ENCODE measurements around the genes C17orf97 and GLOD4.

GRCh38 chr17:226801-227488, 45.5 kb upstream of the DOC2B start:
- CAGE, long polyA plus RNA: no peak
- RRBS: no CpG with 5 or more reads among the region's 19 CpGs

DNA sequence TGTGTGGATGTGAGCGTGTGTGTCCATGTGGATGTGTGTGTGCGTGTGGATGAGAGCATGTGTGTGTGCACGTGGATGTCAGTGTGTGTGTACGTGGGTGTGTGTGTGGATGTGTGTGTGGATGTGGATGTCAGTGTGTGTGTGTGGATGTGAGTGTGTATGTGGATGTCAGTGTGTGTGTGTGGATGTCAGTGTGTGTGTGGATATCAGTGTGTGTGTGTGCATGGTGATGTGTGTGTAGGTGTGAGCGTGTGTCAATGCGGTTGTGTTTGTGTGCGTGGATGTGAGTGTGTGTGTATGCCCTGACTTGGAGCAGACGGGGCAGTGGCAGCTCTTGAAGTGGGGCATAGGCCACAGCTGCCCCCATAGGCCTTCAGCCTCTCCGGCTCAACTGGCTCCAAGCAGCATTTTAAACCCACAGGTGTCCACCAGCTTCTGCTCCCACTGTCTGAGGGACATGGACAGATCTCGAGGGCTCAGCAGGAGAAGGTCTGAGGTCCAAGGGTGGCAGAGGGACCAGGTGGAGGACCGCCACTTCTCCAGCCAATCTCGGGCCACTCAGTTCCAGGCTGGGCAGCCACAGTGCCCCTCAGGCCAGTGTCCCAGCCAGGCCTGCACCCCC, 63.9 kb upstream of the DOC2B start:
- CAGE, long polyA plus RNA: no peak
- RRBS: no CpG with 5 or more reads among the region's 12 CpGs

DNA sequence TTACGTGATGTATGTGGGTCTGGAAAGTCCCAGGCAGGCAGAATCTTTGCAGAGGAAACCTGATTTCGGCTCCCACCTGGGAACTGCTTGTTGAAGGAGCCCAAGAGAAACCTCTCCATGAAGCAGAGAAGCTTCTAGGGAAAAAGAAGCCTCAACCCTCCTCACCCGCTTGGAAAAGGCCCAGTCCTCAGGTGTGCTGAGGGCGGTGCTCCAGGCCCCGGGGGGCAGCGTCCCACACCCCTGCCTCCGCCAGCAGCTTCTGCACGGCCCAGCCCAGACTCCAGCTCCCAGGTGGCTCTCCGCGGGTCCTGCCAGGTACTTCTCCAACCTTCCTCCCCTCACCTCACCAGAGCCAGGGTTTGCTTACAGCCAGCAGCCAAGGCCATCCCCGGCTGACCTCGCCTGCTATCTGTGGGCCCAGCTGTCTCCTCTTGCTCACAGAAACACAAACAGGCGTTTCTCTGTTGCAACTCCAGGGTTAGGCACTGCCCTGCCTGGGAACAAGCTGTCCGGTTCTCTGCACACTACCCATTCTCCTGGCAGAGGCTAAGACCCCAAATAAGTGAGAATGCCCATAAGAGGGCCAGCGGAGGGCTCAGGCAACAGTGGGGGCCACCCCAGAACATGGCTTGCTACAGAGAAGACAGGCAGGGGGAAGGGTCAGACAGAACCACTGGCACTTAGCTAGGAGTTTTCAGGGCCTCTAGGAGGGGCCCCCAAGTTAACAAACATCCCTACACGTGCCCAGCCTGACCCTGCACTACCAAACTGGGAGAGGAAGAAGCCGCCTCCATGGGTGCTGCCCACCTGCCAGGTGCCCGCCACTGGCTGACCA, 13.7 kb downstream of the RPH3AL start:
- CAGE, long polyA plus RNA: no peak
- RRBS: 50% methylated on average over 1 of the region's 18 CpGs

DNA sequence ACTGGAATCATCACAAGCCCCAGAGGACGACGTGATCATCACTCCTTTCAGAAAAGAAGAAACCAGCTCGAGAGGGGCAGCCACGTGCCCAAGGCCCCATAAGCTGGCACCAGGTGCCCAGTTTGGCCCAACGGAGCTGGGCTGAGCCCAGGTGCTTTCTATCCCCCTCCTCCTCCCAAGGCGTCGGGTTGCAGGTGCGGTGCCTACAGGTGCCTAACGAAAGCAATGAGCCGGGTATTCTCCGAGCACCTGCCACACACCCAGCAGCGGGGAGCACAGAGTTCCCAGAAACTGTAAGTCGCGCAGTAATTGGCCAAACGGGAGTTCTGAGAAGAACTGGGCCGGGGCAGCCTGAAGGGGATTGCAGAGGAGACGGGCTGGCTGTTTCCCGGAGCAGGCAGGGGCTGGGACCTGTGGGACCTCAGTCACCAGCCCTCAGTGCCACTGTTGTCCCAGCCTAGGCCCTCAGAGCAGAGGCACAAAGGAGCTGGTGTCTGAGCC, 13.0 kb downstream of the RPH3AL start:
- CAGE, long polyA plus RNA: no peak
- RRBS: 86% methylated on average over 5 of the region's 18 CpGs

DNA sequence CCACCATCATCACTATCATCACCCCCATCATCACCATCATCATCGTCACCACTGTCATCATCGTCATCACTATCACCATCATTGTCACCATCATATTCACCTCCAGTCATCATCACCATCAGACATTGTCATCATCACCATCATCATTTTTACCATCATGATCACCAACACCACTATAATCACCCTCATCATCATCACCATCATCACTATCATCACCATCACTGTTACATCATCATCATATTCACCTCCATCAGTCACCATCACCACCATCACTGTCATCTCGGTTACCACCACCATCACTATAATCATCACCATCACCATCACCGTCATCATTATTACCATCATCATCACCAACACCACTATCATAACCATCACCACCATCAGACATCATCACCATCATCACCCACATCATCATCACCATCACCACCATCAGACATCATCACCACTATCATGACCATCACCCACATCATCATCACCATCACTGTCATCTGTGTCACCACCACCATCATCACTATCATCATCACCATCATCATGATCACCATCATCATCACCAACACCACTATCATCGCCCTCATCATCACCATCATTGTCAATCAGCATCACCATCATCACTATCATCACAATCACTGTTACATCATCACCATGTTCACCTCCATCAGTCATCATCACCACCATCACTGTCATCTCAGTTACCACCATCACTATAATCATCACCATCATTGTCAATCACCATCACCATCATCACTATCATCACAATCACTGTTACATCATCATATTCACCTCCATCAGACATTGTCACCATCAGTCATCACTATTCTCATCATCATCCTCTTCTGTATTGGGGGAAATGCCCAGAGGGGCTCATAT, 8.4 kb downstream of the RPH3AL start:
- CAGE, long polyA plus RNA: no peak
- RRBS: no CpG with 5 or more reads among the region's 5 CpGs

DNA sequence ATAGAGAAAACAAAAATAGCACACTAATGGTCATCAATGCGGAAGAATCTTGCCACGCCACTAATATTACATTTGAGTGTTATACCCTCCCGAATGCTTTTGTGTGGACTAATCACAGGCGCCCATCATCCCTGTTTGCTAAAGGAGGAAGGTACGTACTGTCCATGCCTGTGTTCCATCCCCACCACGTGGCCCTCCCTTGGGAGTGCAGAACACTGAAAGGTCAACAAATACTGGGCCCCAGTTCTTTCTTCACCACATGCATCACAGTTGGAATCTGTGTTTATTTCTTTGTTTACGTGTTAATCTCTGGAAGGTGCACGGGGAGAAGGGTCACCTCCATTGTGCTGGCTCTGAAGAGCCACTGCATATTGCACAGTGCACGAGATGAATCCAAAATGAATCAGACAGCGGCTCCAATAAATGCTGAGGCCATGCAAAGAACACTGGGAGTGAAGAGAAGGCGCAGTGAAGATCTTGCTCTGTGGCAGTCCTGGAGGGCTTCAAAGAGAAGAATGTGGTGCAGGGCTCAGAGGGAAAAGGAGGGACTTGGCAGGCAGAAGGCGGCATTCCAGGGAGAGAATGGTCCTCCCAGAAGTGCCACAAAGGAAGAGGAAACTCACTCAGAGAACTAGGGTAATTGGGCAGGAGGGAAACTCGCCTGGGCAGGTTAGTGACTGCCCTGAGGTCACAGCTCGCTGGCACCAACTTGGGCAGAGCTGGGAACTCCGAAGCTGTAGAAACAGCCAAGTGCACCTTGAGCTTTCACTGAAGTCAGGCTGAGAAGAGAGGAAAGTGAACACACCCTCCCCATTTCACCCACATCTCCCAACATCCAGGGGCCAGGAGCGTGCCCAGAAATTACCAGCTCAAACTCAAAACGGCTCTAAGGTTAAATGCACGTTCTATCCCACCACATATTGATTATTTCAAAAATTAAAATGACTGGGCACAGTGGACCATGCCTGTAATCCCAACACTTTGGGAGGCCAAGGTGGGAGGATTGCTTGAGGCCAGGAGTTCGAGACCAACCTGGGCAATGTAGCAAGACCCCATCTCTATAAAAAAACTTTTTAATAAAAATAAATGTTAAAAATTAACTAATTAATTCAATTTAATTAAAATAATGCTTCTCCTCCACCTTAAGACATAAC, 3.6 kb downstream of the RPH3AL start:
- CAGE, long polyA plus RNA: no peak
- RRBS: no CpG with 5 or more reads among the region's 19 CpGs

DNA sequence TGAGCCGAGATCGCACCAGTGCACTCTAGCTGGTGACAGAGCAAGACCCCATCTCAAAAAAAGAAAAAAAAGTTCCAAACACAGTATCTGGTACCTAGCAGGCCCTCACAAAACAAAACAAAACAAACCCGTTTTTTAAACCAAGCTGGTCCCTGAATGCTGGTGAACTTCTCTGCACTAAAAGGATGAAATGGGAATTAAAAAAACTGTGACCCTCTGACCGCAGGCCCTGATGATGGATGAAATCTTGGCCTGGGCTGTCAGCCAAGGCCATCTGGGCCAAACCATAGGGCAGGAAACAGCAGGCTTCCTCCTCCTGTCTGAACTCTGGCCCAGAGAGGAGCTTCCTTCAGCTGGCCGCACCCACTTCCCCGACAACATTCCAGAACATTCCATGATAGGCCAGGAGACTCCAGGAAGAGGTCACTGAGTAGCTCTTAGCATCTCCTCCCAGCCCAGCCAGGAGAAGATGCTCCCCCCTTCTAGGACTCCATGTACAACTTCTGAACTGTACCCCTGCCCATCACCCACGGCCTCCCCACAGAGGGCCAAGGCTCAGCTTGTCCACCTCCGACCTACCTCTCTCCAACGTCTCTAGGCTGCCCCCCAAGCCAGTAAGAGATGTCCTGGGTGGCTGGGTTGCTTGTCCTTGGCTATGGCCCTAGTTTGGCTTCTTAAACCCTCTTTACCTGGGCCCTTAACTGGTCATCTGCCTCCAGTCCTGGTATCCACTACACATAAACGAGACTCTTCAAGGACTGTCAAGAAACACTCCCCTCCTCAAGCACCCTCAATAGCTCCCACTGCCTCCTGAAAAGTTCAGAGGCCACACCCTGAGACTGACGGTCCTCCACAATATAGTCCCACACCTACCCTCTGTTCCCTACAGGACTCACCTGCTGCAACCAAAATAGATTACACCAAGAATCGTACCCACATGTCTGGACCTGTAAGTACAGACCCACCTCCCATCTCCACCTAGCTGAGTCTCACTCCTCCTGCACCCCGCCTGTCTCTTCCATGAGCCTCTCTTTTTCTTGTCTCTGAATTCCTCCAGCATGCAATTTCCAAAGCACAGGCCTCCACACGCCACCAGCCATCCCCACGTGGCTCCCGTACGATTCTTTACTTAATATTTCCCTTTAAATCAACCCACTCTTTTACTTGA, 1.7 kb downstream of the RPH3AL start:
- CAGE, long polyA plus RNA: no peak
- RRBS: no CpG with 5 or more reads among the region's 17 CpGs

- CAGE, long polyA plus RNA: start-site peak on the plus strand at chr17:410343-410400, 6 and 10 reads in 2 replicates
- RRBS: 0% methylated on average over 12 of the region's 101 CpGs
These were observed at the start of gene C17orf97 for GRCh38 chr17:409705-410835. Gene C17orf97 (plus strand): TSS chr17:410325.

- CAGE, long polyA plus RNA: no peak
- RRBS: no CpG with 5 or more reads among the region's 7 CpGs
These were observed 8.2 kb downstream of the C17orf97 start for GRCh38 chr17:418350-418697.

DNA sequence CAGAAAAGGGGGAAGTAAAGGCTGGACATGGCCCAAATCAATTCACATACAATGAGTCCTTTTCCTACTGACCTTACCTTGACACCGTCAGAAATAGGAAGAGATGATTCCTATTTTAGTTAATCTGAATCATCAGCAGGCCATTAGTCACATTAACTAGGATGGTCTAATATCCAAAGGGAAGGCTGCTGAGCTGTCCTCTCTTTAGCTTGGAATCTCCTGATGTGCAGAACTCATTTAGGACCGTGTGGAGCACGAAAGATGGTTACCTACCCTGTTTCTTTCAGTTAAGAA, 150.5 kb downstream of the C17orf97 start:
- CAGE, long polyA plus RNA: no peak
- RRBS: no CpG with 5 or more reads among the region's 3 CpGs

- CAGE, long polyA plus RNA: no peak
- RRBS: no CpG with 5 or more reads among the region's 18 CpGs
These were observed 4.1 kb upstream of the GEMIN4 start for GRCh38 chr17:755861-756771.

DNA sequence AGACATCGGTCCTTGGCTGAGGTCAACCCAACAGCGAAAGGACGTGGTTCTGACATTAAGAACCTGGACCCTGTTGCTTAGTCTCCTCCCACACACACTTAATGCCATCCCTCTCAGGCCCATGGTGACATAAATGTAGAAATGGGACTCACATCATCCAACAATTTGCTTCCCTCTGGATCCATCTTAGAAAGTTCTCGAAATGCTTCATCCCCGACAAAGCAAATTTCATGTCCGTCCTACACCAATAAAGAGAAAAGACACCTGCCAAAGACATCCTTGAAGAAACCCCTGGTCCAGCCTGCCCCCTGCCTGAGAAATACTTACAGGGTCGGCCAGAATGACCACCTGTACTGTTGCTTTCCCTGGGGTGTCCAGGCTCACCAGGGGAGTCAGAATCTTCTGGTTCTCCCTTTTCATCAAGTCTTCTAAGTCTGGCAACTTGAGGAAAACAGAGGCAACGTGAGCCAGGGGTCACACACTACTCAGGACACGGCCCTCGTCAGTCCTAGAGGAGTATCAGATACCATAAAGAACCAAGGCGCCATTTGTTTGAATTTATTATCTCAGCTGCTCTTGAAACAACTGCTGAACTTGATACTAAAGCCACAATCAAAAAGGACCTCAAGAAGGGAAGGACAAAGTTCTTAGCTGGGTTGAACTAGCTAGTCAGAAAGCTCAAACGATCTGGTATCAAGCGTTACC, 12.2 kb downstream of the GLOD4 start:
- CAGE, long polyA plus RNA: no peak
- RRBS: no CpG with 5 or more reads among the region's 13 CpGs

DNA sequence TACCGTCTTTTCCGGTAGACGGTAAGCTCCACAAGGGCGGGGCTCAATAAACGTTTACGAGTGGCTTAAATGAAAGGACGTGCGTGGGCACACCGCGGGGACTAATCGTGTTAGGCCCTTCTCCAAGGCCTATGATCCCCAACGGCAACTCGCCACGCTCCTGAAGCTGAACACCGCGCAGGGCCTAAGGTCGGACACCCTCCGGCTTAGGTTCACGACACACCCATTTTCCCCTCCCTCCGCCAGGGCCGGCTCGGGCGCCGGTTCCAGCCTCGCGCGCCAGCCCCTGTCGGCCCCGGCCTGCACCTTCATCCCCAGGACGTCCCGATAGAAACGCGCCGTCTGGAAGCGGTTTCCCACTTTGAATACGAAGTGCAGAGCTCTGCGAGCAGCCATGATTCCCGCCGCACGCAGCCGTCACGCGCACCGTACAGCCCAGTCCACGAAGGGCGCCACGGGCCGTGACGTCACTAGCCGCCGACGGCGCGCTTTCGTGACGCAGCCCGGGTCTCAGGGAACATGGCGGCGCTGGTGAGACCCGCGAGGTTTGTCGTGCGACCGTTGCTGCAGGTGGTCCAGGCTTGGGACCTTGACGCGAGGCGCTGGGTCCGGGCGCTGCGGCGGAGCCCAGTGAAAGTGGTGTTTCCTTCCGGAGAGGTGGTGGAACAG, at the start of gene GLOD4:
Gene GLOD4 (minus strand): TSS at position 421 of the 669 bp plus-strand sequence.
- CAGE, long polyA plus RNA: no peak
- RRBS: 3% methylated on average over 15 of the region's 72 CpGs

DNA sequence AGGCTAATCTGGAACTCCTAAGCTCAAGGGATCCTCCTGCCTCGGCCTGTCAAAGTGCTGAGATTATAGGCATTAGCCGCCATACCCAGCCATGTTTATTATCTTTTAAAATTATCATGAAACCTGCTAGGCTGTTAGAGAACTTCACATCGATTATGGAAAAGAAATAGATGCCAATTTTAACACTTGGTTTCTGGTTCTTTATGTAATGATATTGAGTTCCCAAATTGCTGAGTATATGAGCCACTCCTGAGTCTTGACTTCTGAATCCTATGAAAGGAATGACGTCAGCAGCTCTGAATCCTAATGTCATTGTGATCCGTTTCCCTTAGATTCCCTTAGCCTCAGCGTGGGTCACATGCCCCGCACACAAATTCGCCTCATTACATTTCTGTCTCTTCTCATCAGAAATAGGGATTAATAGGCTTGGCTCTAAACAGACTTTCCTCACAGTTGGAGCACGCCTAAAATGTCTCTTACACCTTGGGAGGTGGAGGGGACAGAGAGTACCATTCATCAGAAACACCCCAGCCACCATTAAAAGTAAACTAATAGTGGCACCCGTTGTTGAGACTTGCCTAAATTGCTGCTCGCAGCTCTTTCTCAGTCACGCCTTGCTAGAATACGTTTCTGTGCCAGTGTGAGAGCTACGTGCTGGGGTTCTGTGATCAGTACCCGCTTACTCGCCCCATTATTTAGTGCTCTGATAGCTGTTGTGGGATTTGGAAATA, 7.0 kb downstream of the MRM3 start:
- CAGE, long polyA plus RNA: no peak
- RRBS: no CpG with 5 or more reads among the region's 16 CpGs

- CAGE, long polyA plus RNA: no peak
- RRBS: no CpG with 5 or more reads among the region's 20 CpGs
These were observed 77.0 kb downstream of the MRM3 start for GRCh38 chr17:858943-859795.

- CAGE, long polyA plus RNA: no peak
- RRBS: no CpG with 5 or more reads among the region's 32 CpGs
These were observed 87.7 kb downstream of the MRM3 start for GRCh38 chr17:869514-870666.

GRCh38 chr17:909674-910027, 69.9 kb downstream of the NXN start:
- CAGE, long polyA plus RNA: no peak
- RRBS: no CpG with 5 or more reads among the region's 16 CpGs

- CAGE, long polyA plus RNA: no peak
- RRBS: no CpG with 5 or more reads among the region's 17 CpGs
These were observed 24.9 kb downstream of the NXN start for GRCh38 chr17:954565-955093.

GRCh38 chr17:966675-967346, 12.8 kb downstream of the NXN start:
- CAGE, long polyA plus RNA: no peak
- RRBS: no CpG with 5 or more reads among the region's 10 CpGs

- CAGE, long polyA plus RNA: no peak
- RRBS: 90% methylated on average over 11 of the region's 45 CpGs
These were observed 56.6 kb downstream of the TIMM22 start for GRCh38 chr17:1053121-1054280.

Measured in osteoblast (primary cell).